ENCODE measurements around a stretch of chr6.

GRCh38 chr6:140079049-140079865, 704.8 kb upstream of the CITED2 start:
- PRO-cap: no peak

- PRO-cap: no peak
Observed at GRCh38 chr6:140101335-140101936, 727.0 kb upstream of the CITED2 start.

DNA sequence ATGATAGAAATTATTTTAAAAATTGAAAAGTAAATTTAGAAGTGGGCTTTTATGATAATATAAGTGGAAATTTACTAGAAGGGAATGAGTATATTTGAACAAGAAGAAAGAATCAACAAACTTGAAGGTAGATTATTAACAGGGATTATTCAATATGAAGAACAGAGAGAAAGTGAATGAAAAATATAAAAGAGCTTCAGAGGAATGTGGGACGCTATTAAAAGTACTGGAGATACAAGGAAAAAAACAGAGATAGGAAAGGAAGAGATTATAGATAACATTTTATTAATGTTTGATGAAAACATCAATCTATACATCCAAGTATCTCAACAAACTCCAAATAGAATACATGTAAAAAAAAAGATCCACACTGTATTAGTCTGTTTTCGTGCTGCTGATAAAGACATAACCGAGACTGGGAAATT, 1014.4 kb upstream of the CITED2 start:
- PRO-cap: no peak

GRCh38 chr6:141562839-141563230, 569.9 kb upstream of the GJE1 start:
- PRO-cap: no peak

GRCh38 chr6:141877357-141877972, 255.3 kb upstream of the GJE1 start:
- PRO-cap: no peak

DNA sequence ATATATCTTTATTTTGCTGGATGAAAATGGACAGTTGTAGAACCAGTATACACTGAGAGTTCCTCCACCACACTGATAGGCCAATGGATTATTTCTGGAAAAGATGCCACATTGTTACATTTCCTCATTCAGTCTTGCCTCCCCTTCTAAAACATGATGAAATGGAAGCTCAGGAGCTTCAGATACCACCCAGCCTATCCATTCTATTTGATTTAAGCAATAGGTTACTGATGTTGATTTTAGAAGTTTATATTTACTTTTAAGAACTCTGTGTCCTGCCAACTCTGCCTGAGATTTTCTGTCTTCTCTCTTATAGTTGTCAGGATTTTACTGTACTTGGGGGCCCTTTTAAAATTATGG, 16.3 kb upstream of the ADGRG6 start:
- PRO-cap: no peak

DNA sequence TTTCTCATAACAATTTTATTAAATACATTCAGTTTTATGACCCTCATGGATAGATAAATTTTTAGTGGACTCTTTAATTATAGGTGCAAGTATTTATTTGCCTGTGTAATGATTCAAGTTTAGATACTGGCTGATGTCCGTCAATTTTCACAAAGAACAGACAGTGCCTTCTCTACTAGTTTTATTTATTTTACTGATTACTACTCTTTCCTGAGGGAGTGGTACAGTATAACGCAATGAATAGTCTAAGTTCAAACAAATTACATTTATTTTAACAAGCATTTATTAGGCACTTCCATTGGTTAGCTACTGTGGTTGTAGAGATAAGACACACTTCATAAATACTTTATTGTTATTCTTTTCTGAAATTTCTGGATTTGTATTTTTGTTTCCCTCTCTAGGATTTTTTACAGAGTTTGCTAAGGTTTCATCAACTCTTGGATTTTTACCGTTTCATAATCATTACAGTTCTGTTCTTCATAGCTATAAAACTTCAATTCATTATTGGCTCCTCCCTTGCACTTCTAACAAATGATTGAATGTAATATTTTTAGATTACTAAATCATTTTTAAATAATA, 74.4 kb downstream of the ADGRG6 start:
- PRO-cap: no peak

DNA sequence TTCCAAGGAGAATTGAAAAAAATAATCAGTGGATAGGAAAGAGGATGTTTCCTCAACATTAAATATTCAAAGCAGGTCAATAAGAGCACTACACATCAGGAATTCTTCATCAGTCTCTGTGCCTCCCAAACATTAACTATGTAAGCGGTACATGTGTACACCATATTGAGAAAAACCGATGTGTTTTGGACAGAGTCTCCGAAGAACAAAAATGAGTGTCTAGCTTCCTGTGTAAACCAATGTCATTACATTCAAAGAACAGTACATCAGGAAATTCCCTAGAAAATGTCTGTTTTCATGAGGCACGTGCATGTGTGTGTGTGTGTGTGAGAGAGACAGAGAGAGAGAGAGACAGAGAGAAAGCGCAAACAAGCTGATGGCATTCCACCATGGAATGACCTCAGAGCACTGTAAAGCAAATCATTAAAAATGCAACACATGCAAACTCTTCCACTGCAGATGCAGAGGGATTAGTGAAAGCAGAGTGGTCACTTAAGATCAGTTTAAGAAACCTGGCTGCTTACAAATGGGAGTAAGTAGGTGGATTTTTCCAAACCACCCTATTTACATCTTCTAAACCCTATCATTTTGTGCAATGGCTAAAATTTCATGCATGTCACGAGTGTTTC, 134.0 kb downstream of the HIVEP2 start:
- PRO-cap: no peak

DNA sequence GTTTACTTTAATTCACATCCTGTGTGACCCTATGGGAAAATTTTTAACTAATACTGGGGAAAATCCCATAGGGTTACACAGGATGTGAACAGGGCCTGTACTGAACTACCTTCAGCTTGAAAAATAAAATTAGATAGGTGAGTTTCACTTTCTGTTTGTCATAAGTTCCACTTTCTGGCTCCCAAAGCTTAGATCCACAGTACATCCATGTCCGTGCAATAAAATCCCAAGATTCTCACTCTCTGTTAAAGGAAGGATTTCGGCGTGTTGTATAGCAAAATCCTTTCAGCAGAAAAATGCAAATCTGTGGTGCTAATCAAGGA, 125.3 kb downstream of the HIVEP2 start:
- PRO-cap: no peak

DNA sequence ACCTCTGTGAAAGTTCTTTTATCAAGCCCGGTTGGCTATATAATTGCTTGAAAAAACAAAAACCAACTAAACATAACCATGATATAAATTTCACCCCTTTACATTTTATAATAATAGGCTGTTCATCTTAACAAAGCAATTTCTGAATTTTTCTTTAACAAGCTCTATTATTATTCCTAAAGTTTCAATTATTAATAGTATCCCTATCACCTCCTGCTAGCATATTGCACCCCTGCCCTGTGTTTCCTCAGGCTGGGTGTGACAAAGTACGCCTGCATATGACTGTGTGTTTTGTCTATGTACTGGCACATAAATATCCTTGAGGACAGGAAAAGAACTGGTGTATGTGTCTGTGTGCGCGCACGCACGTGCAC, 117.8 kb downstream of the HIVEP2 start:
- PRO-cap: no peak

GRCh38 chr6:142927327-142927607, 17.7 kb downstream of the HIVEP2 start:
- PRO-cap: no peak

GRCh38 chr6:143097153-143097879, 36.6 kb downstream of the AIG1 start:
- PRO-cap: no peak

DNA sequence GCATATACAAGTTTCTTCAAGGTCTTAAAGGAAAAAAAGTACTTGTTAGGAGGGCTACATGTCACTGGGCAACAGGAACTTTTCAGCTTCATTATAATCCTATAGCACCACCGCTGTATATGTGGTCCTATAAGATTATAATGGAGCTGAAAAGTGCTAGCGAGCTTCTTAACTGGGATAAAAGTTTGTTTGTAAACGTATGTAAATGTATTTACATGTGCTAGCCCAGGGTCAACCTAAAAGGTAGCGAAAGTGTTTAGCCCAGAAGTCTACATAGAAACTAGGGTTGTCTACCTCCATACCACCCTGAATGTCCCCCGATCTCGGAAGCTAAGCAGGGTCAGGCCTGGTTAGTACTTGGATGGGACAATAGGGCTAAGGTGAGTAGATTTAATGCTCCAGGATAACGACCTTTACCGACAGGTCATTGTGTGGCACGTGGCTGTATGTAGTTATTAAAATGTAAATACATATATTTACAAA, 933 bp downstream of the ADAT2 start:
- PRO-cap: no peak

- PRO-cap: no peak
Observed at GRCh38 chr6:143528488-143528950, 17.0 kb upstream of the FUCA2 start.

GRCh38 chr6:143535221-143535772, 23.8 kb upstream of the FUCA2 start:
- PRO-cap: no peak

DNA sequence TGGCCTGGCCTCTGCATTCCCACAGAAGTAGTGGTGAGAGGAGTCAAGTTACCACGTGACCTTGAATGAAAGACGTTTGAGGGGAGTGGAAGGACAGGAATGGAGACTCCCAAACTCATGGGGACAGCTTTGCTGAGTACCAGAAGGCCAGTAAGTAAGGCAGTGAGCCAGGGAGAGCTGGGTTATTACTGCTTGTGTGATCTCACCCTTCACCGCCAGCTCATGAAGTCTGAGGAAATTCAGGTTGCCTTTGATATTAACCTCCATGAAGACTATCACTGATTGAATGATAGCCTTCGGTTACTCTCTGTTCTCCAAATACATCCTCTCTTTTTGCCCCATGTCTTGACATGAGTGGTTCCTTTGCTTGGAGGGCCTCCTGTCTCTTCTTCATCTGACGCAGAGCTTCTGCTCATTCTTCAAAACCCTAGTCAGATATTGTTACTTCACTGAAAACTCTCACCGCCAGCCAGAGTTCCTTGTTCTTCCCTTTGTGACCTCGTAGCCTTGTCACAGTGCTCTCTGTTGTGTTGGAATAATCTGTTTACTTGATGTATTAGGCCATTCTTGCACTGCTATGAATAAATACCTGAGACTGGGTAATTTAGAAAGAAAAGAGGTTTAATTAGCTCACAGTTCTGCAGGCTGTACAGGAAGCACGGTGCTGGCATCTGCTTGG, 50.2 kb upstream of the FUCA2 start:
- PRO-cap: no peak

- PRO-cap: no peak
Observed at GRCh38 chr6:143673491-143674034, 4.2 kb upstream of the PHACTR2 start.

- PRO-cap: no peak
Observed at GRCh38 chr6:143772053-143772626, 71.0 kb upstream of the LTV1 start.

DNA sequence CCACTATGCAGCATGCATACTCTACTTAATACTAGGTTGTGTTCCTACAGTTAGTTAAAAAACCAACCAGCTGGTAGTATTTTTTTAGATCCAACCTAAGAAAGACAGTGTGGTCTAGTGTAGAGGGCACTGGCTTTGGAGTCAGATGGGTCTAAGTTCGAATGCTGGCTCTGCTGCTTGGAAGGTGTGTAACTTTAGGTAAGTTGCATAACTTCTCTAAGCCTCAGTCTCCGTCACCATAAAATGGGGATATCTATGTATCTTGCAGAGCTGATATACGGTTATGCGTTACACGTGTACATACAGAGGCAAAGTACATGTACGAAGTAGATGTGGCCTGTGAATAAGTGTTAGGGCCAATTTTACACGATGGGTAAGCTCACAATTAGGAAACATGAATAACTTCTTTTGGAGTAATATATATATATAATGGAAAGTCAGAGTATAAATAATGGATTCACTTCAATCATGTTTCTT, 41.1 kb downstream of the PLAGL1 start:
- PRO-cap: no peak

- PRO-cap: no peak
Observed at GRCh38 chr6:144063068-144063619, 32.2 kb downstream of the SF3B5 start.

Data from natural killer cell (primary cell).